Left ventricle myocardium (tissue), 1 donor: ENCODE results near the gene SLC22A23.

DNA sequence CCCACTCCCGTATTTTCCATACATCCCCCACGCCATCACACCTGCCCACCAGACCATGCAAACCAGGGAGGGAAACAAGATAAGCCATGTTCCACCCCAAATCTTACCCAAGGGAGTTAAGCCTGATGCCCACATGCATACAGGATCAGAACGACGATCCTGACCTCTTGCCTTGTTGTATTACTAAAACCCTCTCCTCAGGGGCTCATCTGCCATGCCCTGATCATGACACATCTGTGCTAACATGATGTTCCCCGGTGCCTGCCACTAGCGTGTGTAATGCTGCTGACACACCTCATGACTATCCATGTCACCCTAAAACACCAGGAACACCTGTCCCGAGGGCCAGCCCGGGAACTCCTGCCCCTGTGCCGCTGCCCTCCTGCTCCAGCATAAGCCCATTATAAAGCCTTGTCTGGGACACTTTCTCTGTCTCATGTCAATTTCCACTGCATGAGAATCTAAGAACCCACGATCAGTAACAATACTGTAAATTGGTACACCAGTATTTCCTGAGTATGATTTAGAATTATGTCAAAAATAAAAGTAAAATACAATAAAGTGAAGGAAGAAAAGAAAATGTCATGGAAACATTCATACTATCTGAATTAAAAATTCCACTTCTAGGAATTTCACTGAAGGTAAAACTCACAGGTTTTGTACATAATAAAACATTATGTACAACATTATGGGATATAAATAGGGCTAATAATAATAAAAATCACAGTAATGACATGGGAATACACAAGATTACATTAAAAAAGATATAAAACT, 7.5 kb downstream of the SERPINB6 start:
- PRO-cap = no peak

- PRO-cap = no peak
Observed at GRCh38 chr6:2978042-2978593, 6.8 kb upstream of the SERPINB6 start.

- PRO-cap = bidirectional peak, plus-strand start at chr6:2989957, minus-strand start at chr6:2989539
Observed at GRCh38 chr6:2989439-2990252, 10.0 kb upstream of the NQO2 start.

- PRO-cap = no peak
Observed at GRCh38 chr6:3117599-3118067, 878 bp upstream of the BPHL start.

GRCh38 chr6:3171248-3171683, 13.9 kb upstream of the TUBB2A start:
- PRO-cap = no peak

DNA sequence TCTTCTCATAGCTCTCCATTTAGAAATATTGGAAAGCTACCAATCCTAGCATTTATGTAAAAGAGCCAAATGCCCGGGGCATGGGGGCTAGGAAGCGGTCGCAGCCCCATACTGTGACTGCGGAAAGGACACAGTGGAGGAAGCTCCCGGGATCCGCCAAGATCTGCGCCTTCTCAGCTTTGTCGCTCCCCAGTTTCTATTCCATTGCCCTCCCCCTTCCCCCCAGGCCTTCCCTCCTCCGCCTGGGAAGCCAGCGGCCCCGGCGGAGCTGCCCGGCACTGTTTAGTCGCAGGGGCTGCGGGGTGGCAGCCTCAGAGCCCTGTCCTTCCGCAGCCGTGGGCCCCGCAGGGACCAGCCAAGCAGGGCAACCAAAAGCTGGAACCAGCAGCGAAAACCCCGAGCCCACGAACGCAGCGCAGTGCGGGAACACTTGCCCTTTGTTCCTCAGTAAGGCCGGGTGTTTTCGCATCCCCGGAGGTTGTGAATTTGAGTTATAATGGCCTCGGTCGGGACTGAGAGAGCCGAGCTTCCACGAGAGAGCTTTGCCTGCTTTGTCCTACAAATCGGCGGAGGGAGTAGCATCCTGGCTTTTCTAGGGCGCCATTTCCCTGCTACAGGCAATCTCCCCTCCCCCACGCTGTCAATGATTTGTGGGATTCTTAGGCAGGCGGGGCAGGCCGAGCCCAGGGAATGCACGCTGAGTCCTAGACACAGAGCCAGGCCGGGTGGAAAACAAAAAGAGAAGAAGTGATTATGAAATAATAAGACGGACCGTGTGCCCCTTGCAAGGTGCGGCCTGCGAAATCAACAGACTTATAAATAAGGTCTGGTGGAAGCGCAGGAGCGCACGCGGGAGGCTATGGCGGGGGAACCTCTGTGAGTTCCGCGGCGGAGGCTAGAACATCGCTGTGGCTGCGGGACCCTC, 3.9 kb upstream of the TUBB2B start:
- PRO-cap = bidirectional peak, plus-strand start at position 675 of the sequence, minus-strand start at position 565 of the sequence

DNA sequence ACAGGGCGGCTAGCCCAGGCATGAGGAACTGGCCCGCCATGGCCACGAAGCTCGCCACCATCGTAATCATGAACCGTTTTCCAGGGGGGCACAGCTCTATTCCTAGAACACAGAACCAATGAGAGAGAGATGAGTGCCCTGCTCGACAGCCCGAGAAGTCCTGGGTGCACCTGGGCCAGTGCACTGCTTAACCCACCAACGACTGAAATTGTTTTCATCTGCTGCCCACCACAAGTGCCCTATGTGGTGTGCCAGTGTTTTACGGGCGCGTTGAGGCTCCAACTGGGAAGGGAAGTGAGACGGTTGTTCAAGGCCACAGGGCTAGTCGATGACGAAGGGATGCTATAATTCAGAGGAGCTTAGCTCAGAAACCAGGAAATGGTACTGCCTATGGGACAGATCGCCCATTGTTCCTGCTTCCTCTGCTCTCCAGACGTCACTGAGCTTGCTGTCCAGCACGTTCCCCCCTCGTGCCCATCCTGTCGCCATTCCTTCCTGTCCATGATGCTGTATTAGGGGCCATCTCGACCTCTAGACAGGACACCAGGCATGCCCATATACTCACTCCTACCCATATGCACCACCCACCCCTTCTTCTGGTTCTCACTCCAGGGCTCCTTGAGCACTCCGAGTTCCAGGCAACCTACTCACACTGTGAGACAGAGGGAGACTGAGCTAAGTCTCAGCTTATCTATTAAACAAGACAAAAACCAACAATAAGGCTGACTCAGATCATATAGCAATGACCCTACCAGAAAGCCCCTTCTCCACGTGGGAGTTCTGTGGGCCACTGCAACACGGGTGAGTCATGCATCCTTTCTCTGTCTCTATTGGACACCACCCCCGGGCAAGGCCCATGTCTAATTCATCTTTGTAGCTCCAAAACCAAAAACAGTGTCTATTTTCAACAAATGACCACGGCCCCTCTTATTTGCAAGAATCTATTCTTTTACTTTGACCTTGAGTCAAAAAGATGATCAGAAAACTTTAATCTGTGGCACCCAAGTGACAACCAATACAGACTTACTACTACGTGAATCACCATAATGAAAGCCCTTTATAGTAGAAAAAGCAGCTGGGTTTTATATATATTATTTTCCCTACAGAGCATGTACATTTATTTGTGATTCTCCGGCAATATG, 65.5 kb downstream of the PSMG4 start:
- PRO-cap = no peak

- PRO-cap = no peak
Observed at GRCh38 chr6:3386156-3387196, 70.4 kb downstream of the SLC22A23 start.

GRCh38 chr6:3454958-3455456, 1.8 kb downstream of the SLC22A23 start:
- PRO-cap = no peak

- PRO-cap = unidirectional peak, minus-strand start at chr6:3456850; bidirectional peak, plus-strand start at chr6:3457276, minus-strand start at chr6:3457078
Observed at GRCh38 chr6:3456669-3457580, at the start of gene SLC22A23. TSS of gene SLC22A23 (minus strand) at chr6:3457050.

- PRO-cap = no peak
Observed at GRCh38 chr6:3664514-3665093, 86.9 kb downstream of the PXDC1 start.

GRCh38 chr6:3722912-3723930, 28.3 kb downstream of the PXDC1 start:
- PRO-cap = no peak

DNA sequence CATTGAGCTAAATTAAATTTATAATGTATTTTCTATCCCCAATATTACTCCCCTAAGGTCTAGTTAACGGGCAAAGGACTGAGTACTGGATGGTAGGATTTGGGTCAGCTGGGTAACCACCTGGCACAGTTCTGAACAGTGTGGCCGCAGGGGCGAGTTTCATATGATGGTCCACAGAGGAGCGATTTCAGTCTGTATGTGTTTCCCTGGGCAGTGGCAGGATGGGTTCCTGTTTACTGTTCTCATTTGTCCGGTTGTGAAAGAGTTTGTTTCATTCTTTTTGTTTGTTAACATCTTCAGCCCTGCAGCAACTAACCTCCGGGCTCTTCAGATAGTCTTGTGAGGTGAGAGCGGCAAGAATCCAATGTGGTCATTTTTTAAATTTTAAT, 38.2 kb upstream of the PXDC1 start:
- PRO-cap = no peak

- PRO-cap = no peak
Observed at GRCh38 chr6:3798097-3798687, 46.7 kb upstream of the PXDC1 start.

GRCh38 chr6:3872249-3872635, 23.1 kb downstream of the FAM50B start:
- PRO-cap = no peak

GRCh38 chr6:3913486-3913794, 64.3 kb downstream of the FAM50B start:
- PRO-cap = no peak

DNA sequence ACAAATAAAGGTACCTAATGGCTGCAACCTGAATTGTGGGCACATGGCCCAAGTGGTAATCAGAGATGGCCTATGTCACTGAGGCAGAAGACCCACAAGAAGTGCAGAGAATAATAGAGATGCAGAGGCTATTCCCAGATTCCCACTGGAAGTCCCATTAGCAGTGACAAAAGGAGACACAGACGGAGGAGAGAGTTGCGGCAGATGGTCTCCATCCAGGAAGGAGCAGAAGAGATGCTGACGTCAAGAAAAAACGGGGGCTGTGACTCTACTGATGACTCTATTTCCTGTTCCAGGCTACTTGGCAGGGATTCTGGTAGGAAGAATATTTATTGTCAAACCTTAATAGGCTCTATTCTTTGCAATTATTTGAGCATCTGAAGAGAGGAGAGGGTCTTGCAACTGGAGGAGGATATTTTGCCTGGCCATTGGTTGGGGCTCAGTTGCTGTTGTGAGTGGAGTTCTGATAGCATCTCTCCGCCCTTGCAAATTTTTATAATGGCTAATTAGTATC, 246.0 kb upstream of the ECI2 start:
- PRO-cap = unidirectional peak, minus-strand start at position 223 of the sequence

GRCh38 chr6:4446954-4447432, 311.6 kb upstream of the ECI2 start:
- PRO-cap = no peak

- PRO-cap = unidirectional peak, minus-strand start at chr6:4460768; unidirectional peak, plus-strand start at chr6:4461262
Observed at GRCh38 chr6:4460383-4461316, 315.6 kb upstream of the CDYL start.

DNA sequence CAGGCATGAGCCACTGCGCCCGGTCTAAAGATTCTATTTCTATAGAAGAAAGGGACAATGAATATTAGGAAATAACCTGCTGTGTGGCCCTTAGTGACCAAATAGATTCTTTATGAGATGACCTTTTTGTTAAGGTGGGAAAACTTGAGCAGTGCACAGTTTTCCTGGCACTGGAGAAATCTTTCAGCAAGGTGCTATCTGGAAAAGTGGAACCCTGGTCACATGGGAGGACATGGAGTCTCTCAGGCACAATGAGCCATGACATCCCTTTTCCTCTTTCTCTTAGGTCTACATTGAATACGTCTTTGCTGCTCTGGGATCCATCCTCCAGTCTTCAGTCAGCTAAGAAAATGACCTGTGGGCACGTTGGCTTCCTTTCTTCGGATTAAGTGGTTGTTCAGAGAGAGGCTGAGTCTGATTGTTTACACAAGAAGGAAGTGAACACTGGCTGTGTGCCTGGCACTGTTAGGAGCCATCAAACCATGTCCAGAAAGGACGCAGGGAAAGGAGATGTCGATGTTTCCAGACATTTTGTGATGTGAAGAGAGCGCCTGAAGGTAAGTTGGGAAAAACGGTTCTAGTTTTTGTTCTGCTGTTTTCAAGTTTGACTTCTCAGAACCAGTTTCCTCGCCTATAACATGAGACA, 310.0 kb upstream of the CDYL start:
- PRO-cap = no peak